Pulmonary artery (tissue), 1 donor: ENCODE measurements around a stretch of chr4.

DNA sequence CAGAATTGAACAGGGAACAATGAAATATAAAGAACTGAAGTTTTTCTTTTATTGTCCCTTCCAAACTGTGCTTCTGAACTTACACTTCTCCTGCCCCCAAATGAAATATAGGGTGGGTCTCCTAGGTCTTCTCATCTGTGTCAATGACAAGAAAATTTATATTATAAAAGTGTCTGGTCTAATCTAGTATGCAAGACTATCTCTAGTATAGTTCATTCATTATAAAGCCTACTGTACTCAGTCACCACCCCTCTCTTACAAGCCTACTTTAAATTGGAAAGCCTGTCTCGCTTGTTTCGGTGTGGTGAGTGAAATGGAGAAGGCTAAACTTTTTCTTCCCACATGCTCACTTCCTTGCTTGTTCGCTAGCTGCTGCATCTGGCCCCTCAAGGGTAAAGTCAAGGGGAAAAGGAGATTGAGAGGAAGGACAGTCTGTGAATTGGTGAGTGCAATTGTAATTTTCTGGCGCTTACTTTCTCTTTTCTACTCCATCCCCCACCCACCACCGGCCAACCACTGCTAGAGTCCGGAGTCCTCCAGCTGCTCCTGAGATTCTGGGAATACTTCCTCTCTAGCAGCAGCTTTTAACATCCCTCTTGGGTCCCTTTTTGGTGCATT lies 12.0 kb upstream of the ARAP2 start:
- PRO-cap = no peak

- PRO-cap = no peak
Observed at GRCh38 chr4:36325371-36325801, 44.0 kb downstream of the DTHD1 start.

DNA sequence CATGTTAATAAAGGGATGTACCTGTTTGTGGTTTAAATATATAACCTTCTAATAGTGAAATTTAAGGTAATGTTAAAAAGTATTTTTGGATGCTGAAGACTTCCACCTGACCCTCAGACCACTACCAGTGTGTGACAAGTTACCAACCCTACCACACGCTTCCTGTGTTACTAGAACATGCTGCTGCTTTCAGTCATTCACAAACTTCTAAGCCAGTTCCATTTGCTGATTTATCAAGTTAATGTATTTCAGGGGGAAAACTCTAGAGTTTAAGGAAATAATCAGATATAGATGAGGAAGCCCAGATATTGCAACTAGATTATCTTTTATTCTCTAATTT lies 104.9 kb downstream of the DTHD1 start:
- PRO-cap = no peak

- PRO-cap = no peak
Observed at GRCh38 chr4:37197731-37198114, 46.8 kb upstream of the NWD2 start.

DNA sequence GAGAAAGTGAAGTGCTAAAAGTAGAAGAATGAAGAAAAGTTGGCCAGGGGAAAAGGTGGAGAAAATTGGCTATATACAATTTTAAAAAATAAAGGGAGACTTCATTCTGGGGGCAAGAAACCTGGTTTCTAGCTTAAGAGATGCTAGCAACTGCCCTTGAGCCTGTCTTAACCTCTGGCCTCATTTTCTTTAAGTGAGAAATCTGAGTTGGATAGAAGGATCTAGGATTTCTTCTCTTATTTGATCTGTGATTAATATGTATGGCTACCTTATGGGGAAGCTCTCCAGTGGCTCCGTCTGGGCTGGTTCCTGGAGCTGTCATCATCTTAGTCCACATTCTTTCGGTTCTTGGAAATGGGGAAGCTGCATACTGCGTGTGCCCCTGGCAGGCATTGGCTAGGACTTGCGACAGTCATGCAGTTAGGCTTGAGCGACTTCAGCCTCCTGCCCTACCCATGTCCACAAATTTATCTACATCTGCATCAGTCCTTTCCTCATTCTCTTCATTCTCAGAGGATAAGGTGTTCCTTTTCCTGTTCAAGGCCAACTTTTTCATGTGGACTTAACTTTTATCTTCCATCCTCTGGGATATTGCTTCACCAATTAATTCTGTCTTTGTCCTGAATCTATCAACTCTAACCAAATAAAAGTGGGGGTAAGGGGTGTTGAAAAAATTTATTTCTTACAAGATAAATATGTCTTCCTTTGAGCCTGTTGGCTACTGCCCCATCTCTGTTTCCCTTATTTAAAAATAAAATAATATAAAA lies 18.2 kb downstream of the C4orf19 start:
- PRO-cap = no peak

DNA sequence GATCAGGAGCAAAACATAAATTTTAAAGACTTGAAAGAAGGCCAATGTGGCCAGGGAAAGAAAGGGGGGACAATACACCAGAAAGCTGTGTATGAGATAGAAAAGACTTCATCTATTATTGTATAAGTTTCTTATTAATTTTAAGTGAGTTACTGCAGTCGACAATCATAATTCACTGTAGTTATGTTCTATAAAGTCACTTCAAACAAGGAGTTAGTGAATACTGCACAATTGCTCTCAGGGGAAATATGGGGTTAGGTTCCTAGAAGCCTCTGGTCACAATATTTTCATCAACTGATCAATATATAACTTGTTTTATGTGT lies 107.7 kb downstream of the C4orf19 start:
- PRO-cap = no peak

DNA sequence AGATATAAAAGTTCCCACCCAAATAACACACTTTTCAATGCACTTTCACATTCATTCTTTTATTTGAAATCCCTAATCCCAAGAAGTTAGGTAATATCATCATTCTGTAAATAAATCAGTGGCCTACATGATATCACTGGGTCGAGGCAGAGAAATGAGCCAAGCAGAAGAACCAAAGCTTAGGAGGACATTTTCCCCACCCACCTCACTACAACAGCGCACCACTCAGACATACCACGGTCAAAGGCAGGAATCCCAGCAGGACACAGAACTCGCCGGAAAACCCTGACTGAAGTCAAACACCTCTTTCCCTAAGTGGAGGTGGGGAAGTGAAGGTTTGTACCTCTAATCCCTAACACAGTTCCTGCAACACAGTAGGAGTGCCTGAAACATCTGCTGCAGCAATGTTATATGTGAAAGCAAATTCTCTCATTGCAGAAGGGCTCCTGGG lies 21.5 kb downstream of the RELL1 start:
- PRO-cap = no peak

GRCh38 chr4:37758119-37758719 lies 68.3 kb upstream of the PGM2 start:
- PRO-cap = no peak

DNA sequence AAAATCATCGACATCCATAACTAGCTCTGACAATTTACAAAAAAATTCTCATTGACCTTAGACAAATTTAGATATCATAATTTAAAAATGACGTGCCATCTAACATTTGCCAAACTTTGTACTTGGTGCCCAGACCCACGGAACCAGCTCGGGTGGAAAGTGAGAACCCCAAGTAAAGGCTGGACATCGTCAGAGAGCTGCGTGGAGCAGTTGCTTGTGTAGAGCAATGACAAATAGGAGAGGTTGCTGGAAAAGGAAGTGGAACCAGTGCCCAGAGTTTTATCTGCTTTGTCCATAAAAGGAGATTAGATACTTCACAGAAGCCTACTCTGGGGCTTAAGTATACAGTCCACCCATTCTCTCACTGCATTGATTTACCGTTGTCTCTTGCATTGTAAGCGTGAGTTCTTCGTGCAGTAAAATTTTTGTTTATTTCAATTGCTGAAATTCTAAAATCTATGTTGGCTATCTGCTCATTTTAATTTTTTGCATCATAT lies 5.4 kb upstream of the TBC1D1 start:
- PRO-cap = no peak

- PRO-cap = bidirectional peak, plus-strand start at chr4:37977336, minus-strand start at chr4:37977252
Observed at GRCh38 chr4:37976890-37977744, 16.9 kb downstream of the PTTG2 start.

GRCh38 chr4:37988466-37989130 lies 28.4 kb downstream of the PTTG2 start:
- PRO-cap = no peak

DNA sequence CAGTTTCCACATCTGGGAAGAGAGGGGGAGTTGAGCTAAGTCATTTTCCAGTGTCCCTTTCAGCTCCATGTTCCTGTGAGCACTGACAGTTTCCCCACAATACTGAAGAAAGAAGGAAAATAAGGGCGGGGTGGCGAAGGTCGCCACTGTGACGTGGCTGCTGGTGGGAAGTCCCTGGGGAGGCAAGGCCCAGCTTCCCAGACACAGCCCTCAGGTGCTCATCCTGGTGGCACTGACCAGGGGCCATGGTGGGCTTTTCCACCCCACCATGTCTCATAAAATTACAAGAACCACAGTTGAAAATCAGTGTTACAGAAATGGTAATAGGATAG lies 121.9 kb downstream of the PTTG2 start:
- PRO-cap = no peak

DNA sequence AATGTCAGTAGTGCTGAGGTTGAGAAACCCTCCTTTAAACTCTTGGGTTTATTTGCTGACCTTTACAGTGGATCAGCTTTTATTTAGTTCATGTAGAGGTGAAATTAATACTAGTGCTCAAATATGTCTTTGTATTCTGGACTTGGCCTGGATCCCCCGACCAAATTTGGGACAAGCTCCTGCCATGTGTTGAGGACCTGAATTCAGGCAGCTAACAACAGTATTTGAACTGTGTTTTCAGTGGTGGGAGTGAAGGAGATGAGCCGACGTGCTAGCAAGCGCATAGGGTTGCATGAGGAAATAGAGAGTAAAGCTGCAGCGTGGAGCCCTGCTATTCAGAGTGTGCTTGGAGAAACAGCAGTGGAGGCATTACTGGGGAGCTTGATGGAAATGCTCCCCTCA lies 126.2 kb downstream of the PTTG2 start:
- PRO-cap = no peak

DNA sequence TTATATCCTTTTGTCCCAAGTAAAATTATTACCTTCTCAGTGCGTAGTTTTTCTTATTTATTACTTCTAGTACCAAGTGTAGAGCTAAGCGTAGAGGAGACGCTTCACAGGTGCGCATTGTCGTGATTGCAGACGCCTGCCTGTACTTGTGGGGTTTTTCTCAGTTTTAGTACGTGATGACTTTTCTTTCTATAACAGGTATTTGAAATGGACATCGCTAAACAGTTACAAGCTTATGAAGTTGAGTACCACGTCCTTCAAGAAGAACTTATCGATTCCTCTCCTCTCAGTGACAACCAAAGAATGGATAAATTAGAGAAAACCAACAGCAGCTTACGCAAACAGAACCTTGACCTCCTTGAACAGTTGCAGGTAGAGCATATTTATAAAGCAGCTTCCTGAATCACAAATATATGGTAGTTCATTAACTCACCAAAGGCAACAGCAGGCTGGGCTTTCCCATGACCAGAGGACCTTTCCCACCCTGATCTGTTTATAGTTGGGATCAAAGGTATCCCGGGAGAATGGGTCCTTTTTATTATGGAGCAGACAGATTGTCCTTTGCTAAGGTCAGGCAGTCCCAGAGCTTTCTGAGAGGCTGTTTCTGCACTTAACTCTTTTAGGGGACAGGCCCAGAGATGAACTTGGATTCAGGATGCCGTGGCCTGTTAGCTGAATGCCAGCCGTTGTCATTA lies 172.8 kb downstream of the PTTG2 start:
- PRO-cap = no peak

DNA sequence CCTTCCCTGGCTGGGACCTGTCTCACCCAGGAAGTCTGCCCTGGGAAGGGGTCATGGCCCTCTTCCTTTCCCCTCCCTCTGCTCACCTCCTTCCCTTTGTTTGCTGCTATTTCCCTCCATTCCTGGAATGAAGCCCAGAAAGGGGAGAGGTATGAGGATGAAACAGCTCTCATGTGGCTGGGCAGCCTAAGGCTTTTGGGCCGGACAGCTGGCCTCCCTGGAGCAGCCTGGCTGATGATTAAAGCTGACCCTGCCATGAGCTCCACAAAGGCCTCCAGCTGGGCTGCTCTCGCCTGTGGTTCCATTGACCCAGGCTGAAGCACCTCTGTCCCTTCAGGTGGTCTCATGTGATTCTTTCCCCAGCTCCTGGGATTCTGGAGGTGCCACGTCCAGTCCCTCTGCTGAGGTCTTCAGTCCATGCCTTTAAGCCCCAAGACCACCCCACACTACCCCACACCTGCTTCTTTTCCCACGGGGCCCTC lies 202.1 kb downstream of the PTTG2 start:
- PRO-cap = no peak

GRCh38 chr4:38223192-38223890 lies 263.1 kb downstream of the PTTG2 start:
- PRO-cap = no peak

GRCh38 chr4:38522936-38523431 lies 141.0 kb upstream of the KLF3 start:
- PRO-cap = no peak

GRCh38 chr4:38565384-38565846 lies 98.6 kb upstream of the KLF3 start:
- PRO-cap = no peak

- PRO-cap = no peak
Observed at GRCh38 chr4:38610904-38611579, 53.0 kb upstream of the KLF3 start.

DNA sequence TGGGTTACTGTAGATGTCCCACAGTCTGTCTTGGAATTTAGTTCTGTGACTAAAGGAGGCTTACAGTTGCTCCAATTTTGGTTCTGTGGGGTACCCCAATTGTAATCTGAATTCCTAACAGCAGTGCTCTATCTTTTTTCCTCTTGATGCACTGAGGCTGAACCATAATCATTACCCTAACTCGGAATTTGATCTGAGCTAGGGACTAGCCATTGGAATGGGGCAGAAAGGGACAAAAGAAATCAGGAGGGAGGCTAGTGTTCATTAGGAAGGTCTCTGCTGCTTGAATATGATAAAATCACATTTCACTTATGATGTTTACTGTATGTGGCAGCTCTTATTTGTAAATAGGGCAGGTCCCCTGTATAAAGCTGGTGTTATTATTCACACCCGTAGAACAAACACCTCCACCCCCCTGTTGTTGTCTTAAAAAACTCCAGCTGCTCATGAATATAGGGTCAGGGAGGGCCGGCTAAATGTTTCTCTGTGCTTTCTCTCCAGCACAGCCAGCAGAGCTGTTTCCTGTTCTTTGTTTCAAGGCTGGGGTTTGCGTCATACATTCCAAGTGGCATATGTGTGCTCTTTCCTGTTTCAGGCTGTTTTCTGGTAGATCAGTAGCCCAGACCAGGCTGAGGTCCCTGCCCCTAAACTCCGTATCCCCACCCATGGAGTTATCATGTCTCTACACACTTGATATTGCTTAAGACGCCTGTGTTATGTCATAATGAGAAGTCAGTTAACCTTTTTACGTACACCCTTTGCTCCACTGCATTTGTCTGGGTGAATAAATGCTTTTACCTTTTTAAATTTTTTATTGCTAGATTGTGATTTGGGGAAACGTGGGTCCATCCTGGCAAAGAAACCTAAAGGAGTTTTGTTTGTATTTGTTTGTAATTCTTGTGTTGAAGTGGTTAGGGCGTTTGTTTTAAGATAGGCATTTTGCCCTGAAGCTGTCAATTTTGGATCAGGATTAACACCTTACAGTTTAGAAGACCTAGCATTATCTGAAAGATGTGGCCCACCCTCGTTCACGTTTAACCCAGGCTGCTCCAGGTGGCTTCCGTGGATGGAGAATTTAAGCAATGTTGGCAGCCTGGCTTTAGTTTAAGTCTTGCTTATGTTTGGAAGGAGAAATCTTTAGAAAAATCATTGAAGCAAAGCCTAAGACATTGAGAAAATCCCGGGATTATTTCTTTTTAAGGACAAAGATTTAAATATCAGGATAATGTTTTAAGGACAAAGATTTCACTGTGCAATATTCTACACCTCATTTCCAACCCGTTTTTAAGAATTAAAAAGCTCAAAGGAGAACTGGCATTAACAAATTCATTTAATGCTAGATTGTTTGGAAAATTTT lies 3.2 kb downstream of the KLF3 start:
- PRO-cap = bidirectional peak, plus-strand start at position 622 of the sequence, minus-strand start at position 508 of the sequence